Mesangial cell (primary cell): ENCODE measurements around a stretch of chr18.

- RAMPAGE, long total RNA, result no peak
Measured at GRCh38 chr18:58257218-58258049, 213.4 kb downstream of the NEDD4L start.

DNA sequence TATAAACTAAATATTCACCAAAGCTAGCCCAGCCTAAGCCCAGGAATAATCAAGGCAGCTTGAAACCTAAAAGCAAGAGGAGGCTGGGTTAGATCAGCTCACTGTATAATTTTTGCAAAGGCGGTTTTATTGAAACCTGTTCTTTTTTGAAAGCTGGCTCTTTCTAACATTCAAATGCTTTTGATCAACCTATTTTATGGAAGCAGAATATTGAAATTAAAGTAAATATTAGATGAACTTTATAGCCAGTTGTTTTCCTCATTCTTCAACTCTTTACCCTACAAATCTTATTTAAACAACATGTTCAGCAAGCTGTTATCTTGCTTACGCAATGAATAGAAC is 241.5 kb downstream of the NEDD4L start:
- RAMPAGE, long total RNA, result no peak

DNA sequence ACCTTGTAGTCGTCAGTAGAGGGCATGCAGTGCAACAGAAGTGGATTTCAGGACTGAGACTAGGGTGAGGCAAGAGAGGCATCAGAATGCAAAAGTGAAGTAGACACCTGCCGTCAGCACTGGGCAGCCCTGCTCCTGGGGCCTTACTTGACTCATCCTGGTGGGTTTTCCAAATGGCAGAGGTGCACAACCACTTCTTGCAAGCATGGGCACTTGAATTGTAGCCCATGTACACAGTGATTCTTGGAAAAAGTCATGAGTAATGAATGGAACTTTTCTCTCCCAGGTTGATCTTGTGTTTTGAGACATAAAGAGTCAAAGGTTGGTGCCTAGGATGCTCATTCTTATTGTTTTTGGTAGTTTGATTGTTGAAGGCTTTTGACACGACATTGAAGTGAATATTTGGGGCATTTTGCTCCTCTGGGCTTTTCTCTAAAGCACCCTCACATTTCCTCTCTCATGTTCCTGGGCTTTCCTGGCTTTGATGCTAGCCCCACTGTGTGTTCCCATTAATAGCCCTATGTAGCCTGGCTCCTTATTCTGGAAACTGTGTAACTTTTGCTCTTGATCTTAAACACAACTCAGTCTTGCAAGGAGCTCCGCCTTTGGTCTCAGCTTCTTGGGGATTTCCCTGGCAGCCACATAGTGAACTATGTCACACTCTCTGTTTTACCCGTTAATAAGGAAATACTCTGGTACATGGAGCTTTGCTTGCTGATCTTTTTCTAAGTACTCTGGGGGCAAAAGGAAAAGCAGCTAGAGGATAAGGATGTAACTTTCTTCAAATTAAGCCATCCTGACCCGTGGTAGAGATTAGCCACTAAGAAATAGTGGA is 259.1 kb downstream of the NEDD4L start:
- RAMPAGE, long total RNA, result no peak

DNA sequence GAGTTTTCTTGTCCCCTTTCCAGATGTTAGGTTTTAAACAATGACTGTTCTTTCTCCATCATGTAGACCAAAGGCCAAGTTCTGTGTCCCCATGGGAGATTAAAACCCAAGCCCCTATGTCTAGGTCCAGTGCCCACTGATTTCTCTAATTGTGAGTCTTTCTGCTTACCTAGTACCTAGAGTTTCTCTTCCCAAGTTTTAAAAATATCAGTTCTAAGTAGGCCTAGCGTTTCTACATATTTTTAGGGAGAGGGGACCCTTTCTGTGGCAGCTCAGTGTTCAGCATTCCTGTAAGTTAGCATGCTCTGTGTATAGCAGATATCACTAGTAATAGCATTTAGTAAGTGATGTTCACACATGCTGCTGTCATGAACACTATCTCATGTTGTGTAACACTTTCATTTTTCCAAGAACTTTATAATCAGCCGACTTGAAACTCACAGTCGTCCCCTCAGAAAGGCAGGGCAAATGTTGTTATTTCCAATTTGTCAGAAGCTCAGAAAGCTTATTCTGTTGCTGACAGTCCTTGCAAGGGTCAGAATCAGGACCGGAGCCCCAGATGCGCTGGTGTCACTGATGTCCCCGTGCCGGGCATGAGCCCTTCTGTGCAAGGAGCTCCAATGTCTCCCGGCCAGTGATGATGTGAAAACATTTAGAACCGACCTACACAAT is 267.7 kb downstream of the ALPK2 start:
- RAMPAGE, long total RNA, result no peak

- RAMPAGE, long total RNA, result no peak
Measured at GRCh38 chr18:58397189-58398031, 231.5 kb downstream of the ALPK2 start.

DNA sequence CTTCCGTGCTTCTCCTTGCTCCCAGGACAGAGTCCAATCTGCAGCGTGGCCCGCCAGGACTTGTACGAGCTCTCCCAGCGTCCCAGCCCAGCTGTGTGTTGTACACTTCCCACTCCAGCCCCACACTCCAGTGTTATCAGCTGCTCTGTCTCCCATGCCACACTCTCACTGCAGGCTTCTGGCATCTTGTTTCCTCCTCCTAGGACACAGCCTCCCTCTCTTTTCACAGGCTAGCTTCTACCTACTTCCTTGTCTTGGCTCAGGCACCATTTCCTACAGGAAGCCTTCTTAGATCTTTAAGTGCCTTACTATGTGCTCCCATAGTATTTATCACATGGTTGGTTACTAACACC is 199.4 kb downstream of the ALPK2 start:
- RAMPAGE, long total RNA, result no peak

DNA sequence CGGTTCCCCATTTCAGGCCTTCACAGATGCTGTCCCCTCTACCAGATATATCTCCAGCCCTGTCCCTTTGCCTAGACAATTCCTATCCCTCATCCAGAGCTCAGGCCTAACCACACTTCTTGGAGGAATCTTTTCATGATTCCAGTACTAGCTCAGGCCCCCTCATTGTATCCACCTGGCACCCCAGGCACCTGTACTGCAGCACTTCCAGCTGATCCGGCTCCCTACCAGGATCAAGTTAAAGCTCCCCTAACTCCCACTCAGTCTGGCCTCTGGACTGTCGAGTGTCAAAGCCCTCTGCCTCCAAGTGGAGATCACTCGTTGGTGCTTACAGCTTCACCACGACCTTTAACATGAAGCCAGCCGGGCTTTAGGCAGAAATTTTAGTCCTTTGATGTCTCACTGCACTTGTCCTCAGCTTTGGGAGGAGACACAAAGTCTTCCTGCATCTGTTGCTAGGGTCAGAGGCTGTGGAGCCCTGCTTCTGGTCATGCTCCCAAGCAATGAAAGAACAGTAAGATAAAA is 197.7 kb downstream of the ALPK2 start:
- RAMPAGE, long total RNA, result no peak

- RAMPAGE, long total RNA, result no peak
Measured at GRCh38 chr18:58442459-58442776, 186.5 kb downstream of the ALPK2 start.

- RAMPAGE, long total RNA, result no peak
Measured at GRCh38 chr18:58443677-58444122, 185.2 kb downstream of the ALPK2 start.

GRCh38 chr18:58452014-58452899 is 176.6 kb downstream of the ALPK2 start:
- RAMPAGE, long total RNA, result no peak

DNA sequence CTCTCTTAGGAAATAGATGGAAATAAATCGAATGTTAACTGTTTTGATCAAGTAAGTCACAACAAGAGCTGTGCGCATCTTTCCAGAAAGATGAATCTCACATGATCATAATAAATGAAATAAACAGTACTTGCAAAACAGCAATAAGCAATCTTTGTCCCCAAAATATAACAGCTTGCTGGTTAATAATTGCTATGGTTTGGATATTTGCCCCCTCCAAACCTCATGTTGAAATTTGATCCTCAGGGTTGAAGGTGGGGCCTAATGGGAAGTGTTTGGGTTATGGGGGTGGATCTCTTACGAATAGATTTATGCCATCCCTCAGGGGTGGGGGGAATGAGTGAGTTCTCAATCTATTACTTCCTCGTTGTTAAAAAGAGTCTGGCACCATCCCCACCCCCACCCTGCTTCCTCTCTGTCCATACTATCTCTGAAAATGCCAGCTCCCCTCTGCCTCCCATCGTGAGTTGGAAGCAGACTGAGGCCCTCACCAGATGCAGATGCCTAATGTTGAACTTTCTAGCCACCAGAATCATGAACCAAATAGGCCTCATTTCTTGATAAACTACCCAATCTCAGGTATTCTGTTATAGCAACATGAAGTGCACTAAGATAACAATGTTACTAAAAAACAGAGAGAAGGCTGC is 90.3 kb downstream of the ALPK2 start:
- RAMPAGE, long total RNA, result no peak

DNA sequence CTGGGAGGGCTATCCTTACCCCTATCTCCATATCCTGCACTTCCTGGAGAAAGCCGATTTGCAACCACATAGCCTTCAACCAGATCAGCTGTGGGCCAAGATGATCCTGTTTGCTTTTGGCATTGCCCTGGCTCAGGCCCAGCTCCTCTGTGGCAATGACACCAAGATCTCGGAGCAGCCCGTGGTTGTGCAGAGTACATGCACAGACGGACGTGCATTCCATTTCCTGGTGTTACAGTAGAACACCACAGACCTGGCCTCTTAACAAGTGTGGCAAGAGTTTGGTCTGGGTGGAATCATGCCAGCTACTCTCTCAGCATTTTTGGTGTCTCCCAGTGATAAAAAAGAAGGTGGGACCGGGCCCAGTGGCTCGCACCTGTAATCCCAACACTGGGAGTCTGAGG is 20.0 kb downstream of the MALT1 start:
- RAMPAGE, long total RNA, result no peak

- RAMPAGE, long total RNA, result no peak
Measured at GRCh38 chr18:58712068-58712717, 40.9 kb downstream of the MALT1 start.

DNA sequence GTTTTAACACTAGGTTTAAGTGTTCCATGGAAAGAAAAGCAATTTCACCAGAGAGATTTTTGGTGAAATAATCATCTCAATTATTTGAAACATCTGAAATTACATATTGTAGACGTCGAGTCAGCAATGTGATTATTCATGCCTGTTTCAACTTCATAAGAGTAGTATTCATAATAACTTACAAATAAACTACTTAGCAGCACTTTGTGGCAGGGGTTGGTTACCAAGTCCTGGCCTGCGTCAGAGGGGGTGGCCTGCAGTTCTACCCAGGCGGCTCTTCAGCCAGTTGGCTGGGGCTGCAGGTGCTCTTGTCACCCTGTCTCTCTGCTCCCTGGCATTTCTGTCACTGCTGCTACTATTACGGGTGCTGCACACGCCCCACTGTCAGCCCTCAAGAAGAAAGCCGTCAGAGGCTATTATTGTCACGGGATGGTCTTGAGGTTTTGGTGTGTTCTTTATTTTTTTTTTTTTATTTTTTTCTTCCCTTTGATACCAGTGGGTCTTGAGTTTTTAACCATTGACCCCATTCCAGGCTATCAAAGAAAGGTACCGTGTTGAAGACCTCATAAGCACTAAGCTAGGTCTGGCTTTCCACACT is 50.5 kb downstream of the MALT1 start:
- RAMPAGE, long total RNA, result no peak

DNA sequence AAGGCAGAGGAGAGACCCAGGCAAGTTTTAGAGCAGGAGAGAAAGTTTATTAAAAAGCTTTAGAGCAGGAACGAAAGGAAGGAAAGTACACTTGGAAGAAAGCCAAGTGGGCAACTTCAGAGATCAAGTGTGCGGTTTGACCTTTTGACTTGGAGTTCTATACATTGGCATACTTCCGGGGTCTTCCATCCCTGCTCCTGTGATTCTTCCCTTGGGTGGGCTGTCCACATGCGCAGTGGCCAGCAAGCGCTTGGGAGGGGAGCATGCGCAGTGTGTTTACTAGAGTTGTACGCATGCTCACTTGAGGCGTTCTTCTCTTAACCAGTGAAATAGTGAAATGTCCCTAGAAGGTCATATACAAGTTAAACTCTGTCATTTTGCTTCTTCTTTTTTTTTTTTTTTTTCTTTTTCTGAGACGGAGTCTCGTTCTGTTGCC is 56.9 kb upstream of the ZNF532 start:
- RAMPAGE, long total RNA, result no peak

DNA sequence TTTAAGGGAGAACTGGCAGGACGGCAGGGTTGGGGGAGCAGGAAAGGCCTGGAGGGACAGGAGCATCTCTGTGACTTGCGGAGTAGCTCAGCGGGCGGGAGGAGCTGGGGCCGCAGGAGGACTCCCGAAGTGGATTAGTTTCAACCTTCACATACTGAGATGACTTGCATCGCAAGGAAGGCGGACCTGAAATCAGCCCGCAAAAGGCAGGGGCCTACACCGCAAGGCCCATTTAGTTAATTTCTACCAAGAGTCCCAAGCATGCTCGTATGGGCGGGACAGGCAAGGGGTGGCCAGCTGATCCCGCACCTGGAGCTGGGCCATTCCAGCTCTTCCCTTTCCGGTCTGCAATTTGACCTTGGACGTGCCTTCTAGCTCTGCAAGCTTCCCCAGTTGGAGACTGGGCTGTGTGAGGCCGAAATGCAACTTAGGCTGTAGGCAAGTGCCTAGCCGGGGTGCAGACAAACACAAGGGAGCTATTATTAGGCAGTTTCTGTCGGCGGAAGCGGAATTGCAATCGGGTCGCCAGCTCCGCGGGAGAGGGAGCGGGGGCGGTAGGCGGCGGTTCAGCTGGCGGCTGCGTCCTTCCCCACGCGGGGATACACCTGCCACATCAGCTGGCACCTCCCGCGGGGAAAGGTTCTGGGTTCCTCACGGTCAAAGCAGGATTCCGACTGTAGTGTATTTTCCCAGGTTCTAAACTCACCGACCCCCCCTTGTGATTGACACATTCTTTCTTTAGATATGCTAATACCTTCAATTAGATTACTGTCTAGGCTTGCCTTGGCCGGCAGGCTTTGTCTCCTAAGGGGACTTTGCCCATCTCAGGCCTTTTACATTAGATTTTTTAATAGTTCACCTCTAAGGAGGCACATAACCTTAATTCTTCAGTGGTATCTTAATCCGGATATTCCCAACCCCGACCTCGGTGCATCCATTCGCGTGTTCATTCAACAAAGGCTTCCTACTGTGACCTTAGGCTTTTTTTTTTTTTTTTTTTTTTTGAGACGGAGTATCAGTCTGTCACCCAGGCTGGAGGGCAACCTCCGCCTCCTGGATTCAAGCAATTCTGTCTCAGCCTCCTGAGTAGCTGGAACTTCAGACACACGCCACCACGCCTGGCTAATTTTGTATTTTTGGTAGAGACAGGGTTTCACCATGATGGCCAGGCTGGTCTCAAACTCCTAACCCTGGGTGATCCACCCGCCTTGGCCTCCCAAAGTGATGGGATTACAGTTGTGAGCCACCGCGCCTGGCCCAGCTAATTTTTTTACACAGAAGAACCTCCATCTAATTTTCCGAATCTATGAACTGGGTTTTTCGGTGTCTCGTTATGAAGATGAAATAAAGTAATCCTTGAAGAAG is 17.0 kb upstream of the ZNF532 start:
- RAMPAGE, long total RNA, result no peak

DNA sequence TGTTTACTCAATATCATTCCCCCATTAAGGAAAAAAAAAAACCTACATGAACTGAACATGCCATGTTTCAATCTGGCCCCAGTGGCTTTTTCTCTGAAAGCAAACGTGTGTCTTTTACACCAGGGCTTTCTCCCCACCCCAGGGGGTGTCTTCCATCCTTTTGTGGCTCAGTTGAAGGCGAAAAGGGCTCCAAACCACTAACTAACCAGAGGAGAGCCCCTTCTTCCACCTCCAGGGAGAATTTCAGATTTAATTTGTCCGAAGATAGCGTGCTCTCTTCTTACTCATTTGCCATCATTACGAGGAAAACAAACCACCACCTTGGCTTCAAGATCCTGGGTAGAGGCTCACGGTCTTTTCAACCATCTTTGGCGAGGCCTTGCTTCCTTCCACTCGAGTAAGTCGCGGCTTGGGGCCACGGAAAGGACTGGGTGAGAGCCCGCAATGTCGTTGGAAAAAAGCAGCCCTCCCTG is 1.9 kb upstream of the ZNF532 start:
- RAMPAGE, long total RNA, result no peak

DNA sequence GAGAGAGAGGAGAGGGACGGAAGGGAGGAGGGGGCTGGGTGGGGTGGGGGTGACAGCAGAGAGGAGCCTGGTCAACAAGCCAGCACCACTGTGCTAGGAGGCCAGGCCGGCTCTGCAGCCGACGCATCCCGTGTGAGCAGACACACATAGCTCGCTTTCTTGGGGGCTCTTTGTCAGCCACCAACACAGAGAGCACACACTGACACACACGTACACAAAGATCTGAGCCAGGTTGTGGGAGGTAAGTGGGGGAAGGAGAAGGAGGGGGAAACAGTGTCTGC is 448 bp upstream of the ZNF532 start:
- RAMPAGE, long total RNA, result no peak

DNA sequence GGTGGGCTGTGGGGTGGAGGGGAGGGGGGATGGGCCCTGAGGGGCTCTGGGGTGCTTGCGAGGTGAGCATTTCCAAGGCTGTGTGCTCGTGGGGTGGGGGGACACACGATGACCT is 250 bp upstream of the ZNF532 start:
- RAMPAGE, long total RNA, result no peak

DNA sequence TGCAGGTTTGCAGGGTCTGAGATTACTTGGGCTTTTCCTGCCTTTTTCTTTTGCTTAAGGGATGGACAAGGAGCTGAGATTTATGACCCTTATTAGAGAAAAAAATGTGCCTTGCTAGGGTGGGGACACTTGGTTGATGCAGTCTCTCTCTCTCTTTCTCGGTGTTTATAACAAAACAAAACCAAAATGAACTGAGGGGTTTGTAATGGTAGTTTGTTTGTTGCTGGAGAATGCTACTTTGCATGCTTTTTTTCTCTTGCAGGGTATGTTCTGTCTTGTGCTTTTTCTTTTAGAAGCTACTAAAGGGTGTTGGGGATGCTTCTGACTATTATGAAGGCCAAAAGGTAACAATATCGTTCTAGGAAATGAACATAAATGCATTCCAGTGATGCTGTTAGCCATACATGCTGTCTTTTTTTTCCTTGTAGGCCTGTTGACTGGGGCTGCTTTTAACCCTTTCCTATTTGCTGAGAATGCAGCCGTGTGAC is 409 bp downstream of the ZNF532 start:
- RAMPAGE, long total RNA, result no peak